Metastatic Breast Carcinoma in the Brain (tissue), 10 donors: ENCODE measurements around the genes GPR176 and CHST14.

- PRO-cap, 10 experiments, result no peak in any of the 10 experiments
Observed at GRCh38 chr15:35630520-35630880, 84.5 kb upstream of the DPH6 start.

- PRO-cap, 10 experiments, result no peak in any of the 10 experiments
Observed at GRCh38 chr15:35665686-35666566, 120.0 kb upstream of the DPH6 start.

DNA sequence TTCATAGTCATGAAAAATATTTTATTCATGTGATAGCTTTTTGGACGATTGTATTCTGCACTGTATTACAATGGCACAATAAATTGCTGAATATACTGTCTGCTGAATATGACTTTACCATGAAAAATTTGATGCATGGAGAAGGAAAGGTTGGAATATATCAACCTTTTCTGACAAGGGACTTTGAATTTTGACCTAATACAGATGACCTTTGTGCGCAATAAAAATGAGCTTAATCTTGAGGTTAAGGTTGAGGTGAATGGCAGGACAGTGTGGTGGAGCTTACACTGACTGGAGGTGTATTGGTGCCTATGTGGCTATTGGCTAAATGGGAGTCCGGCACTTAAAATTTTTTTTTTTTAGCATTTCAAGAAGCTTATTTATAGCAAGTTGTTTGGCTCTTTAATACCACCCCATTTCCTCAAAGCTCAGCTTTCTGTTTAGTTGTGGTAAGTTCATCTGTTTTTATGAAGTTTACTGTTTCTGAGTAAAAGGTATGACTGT is 15.1 kb downstream of the CDIN1 start:
- PRO-cap, 10 experiments, result no peak in any of the 10 experiments

DNA sequence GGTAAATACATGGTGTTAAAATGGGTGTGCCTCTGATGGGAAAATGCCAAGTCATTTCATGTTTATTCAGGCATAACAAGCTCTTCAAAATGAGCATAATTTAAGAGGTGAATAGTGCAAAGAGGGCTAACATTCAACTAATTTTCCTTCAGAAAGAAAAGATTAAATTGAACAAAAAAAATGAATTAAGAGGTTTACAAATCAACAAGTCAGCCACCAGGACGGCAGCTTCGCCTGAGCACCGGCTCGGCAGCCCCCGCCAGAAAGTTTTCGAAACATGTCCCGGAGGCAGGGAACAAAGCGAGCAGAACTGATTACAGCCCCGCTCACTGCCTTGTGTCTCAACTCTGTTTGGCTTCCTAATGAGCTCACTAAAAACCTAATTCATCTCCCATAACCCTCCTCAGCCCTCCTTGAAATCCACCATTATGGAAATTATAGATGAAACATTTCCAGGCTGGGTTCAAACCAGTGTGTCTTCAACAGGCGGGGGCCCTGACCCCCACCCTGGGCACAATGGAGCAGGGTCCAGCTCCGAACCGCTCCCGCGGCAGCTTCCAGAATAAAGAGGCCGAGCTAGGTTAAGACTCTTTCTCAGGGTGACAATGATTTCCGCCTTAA is 43.9 kb downstream of the MEIS2 start:
- PRO-cap, 10 experiments, result peak in 1 of 10 experiments; most common minus-strand start position 349 of the sequence (in 1)

- PRO-cap, 10 experiments, result no peak in any of the 10 experiments
Observed at GRCh38 chr15:37109210-37109921, 9.0 kb upstream of the MEIS2 start.

GRCh38 chr15:38004470-38004861 is 70.0 kb downstream of the TMCO5A start:
- PRO-cap, 10 experiments, result no peak in any of the 10 experiments

DNA sequence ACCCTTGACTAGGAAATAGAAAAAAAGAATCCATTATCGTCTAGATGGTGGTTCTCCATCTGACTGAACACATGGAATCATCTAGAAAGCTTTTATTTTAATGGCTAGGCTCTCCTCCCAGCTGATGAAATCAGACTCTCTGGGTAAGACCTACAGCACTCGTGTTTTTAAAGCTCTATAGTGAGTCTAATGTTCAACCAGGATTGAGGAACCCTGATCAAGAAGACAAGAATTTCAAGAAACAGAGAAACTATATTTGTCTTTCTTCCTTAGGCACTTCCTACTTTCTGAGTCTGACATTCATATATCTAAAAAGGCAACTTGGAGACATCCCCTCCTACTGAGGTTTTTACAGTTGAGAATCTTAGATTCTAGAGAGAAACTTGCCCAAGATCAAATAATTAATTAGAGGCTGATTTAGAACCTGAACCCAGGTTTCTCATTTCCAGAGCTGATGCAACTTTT is 118.8 kb downstream of the TMCO5A start:
- PRO-cap, 10 experiments, result peak in 1 of 10 experiments; most common plus-strand start position 269 of the sequence (in 1); most common minus-strand start position 69 of the sequence (in 1)

GRCh38 chr15:38828448-38828845 is 263.8 kb upstream of the RASGRP1 start:
- PRO-cap, 10 experiments, result no peak in any of the 10 experiments

GRCh38 chr15:39358306-39359102 is 222.4 kb upstream of the THBS1 start:
- PRO-cap, 10 experiments, result no peak in any of the 10 experiments

- PRO-cap, 10 experiments, result no peak in any of the 10 experiments
Observed at GRCh38 chr15:39427656-39428282, 153.1 kb upstream of the THBS1 start.

DNA sequence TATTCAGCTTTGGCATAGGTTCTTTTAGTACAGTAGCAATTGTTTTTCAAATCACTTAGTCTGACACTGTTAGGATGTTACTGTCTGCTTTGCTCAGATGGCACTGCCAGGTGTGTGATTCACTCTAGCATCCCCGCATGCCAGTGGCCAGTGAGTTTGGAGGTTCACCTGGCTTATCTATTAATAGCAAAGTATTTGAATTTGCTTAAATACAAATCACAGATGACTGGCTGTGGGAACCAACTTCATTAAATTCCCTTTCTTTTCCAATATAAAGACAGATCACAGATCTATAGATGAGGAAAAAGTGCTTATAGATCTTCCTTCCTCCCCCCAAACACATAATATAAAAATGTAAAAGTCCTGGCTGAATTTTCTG is 3.9 kb downstream of the THBS1 start:
- PRO-cap, 10 experiments, result no peak in any of the 10 experiments

GRCh38 chr15:39587202-39587641 is 6.3 kb downstream of the THBS1 start:
- PRO-cap, 10 experiments, result no peak in any of the 10 experiments

DNA sequence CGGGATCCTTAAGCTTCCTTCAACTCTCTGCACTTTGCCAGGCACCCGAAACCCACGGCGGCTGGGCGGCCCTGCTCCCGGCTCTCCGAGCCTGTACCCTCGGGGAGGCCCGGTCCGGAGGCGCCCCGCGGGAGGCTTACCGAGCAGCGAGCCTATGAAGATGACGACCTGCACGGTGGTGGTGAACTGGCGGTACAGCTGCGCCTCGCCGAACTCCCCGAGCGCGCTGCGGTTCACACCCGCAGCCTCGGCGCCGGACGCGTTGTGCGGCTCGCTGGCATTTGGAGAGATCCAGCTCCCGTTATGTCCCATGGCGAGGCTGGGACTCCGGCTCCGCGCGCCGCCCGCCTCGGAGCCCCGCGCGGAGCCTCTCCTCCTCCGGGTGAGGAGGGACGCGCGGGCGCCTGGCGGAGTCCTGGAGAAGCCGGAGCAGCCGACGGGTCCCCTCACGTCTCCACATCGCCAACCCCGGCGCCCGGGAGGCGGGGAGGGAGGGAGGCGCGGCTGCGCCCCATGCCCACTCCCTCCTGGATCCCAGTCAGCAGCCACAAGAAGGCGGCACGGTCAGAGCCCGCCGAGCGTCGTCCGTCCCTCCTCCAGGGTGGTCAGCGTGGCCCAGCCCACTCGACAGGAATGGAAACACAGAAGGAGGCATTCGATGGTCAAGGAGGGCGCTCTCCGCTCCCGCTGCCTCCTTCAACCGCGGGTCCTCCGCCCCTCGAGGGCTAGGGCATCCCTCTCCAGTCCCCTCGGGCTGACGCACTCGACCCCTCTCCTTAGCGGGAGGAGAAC is at the start of gene GPR176:
Gene GPR176 (minus strand): TSS at position 552 of the 792 bp plus-strand sequence.
- PRO-cap, 10 experiments, result peak in 10 of 10 experiments; most common plus-strand start position 654 of the sequence (in 6); most common minus-strand start position 467 of the sequence (in 3)

- PRO-cap, 10 experiments, result no peak in any of the 10 experiments
Observed at GRCh38 chr15:40040019-40040549, 1.1 kb upstream of the SRP14 start.

DNA sequence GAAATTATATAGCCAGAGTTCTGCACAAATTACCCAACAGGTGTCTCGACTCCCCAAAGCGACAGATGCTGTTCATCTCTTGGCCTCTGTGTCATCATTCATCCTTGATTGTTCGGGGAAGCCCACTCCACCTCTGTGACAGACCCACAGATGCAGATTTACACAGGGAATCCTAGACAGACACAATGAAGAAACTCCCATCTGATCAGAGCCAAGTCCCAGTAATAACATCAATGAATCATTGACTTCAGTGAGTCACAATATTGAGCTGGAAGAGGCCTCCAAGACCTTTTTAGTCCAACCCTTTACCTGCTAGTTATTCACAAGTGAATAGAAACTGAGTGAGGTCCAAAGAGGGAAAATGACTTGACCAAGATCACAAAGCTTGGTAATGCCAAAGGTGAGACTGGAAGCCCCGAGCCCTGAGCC is 7.9 kb upstream of the SRP14 start:
- PRO-cap, 10 experiments, result no peak in any of the 10 experiments

DNA sequence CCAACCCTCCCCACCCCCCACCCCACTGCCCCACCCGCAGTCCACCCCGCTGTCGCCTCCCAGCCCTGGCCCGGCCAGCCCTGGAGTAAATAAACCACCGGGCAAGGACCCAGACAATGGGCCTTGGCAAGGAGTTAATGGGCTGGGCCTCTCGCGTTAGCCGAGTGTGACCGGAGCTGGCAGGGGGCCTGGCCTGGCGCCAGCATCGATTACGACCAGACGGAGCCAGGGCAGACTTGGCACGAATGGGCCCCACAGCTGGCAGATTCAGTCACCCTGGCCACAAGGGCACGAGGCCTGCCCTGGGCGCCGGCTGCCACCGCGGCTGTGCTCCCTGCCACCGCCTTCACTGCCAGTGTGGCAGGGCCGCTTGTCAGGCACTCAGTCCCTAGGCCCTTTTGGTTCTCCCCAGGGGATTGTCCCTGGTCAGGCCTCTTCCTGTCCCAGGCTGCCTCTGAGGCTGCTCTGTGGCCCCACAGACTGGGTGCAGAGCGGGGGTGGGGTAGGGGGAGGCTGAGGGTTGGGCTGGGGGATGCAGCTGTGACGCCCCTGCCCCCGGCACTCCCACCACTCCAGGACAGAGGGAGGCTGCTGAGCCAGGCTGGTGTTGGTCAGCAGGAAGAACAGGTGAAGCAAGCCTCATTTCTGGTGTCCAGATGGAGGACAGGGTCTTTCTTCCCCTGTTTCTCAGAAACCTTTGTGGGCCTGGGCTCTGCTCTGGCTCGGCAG is 30.3 kb upstream of the SRP14 start:
- PRO-cap, 10 experiments, result peak in 2 of 10 experiments; most common plus-strand start position 283 of the sequence (in 1); most common minus-strand start position 78 of the sequence (in 1)

DNA sequence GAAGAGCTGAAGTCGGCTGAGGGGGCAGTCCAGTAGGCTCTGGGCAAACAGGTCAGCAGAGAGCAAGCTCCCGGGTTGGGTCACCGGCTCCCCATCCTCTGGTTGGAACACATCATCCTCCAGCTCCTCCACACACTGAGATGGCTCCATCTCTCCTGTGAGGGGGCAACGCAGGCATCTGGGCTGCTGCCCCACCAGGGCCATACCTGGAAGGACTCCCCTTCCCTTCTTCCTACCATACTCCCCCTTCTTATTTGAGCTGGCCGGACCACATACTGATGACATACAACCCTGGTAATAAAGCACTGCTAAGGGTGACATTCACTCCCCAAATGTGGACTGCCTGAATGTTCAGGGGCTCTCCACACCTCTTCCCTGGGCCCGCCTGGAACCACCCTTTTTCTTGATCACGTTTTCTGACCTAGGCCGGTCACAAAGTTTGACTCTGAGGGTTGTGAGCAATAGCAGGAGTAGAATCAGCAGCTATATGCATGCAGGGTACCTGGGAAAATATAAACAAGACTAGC is 2.7 kb downstream of the BMF start:
- PRO-cap, 10 experiments, result no peak in any of the 10 experiments

DNA sequence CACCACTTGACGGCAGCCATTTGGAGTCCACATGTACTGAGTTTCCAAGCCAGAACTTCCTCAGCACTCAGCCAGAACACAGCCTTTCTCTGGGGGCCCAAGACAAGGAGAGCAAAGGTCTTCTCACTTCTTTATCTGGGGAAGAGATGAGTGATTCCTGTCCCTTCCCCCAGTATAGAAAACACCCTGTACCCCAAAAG is 12.7 kb downstream of the PAK6 start:
- PRO-cap, 10 experiments, result no peak in any of the 10 experiments

DNA sequence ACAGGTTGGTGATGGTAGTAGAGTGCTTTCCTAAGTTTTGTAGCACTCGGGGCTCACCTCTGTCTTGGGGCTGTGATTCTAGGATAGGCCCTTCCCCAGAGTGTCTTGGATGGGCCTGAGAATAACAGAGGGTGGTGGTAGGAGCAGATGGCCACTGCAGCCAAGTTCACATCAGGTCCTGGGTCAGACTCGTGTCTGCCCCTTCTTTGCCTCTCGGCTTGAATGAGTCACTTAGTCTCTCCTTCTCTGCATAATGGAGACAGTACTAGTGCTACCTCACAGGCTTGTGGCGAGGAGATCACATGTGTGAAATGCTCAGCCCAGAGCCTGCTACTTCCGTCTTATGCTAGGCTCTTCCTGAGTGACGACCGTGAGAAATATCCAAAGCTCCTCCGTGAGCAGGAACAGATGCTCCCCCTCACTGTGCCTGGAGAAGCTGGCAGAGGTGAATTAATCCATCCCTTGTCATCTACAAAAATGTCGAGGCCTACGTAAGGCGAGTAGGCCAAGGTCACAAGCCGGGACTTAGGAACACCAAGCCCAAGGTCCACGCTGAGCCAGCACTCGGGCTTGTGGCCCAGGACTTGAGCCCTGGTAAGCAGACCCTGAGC is 17.7 kb downstream of the PAK6 start:
- PRO-cap, 10 experiments, result peak in 1 of 10 experiments; most common minus-strand start position 224 of the sequence (in 1)

DNA sequence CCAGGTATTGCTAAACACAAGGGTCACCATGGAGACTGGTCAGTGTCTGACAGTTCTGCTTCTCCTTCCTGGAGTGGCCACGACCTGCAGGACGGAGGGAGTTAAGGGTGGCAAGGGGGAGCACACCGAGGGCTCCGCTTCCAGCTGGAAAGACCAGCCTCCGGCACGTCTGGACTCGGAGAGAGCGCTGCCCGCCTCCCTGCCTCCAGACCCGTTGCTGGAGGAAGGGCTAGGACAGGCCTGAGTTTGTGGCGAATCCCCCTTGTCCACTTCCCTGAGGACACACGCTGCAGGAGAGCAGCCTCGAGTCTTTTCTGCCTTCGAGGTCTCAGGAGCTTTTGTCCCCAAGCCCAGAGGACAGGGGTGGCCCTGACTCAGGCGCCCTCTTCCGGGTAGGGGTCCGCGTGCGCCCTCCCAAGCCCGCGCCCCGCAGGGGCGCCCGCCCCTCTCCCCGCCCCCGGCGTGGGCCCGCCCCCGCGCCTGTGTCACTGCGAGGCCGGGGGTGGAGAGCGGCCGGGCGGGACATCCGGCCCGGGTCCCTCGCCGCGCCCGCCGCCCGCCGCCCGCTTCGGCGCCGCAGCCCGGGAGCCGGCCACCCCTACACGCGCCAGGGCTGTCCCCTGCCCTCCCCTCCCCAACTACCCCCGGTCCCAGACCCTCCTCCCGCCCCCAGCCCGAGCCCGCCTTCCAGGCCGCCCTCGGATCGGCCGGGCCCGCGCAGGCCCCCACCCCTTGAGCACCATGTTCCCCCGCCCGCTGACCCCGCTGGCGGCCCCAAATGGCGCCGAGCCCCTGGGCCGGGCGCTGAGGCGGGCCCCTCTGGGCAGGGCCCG is at the start of gene CHST14:
Gene CHST14 (plus strand): TSS at position 512 of the 833 bp plus-strand sequence.
- PRO-cap, 10 experiments, result peak in 10 of 10 experiments; most common plus-strand start position 488 of the sequence (in 7); most common minus-strand start position 441 of the sequence (in 9)